IMR-90 (cell line): ENCODE measurements around a stretch of chr18.

DNA sequence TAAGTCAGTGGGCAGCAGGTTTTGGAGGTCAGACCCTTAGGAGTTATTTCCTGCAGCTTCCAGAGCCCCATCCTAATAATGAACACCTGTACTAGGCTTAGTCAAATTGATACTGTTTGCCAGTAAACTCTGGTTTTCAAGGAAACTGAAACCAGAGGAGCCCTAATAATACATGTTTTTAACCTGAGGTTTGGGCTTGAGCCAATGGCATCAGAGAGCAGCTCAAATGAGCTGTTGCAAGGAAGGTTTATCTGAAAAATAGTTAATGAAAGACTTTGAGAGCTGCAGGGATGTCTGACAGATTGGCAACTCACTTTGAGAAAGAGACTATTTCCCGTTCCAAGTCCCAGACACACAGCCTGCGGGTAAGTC lies 54.6 kb downstream of the DCC start:
- RRBS: no CpG with 5 or more reads among the region's 2 CpGs
CAGE:
- cytosol, long polyA plus RNA: no peak
- long polyA plus RNA: no peak
- nucleus, long polyA plus RNA: no peak

GRCh38 chr18:54262253-54262461 lies 7.2 kb upstream of the POLI start:
- RRBS: no CpG with 5 or more reads among the region's 1 CpG
CAGE:
- cytosol, long polyA plus RNA: no peak
- long polyA plus RNA: no peak
- nucleus, long polyA plus RNA: no peak

DNA sequence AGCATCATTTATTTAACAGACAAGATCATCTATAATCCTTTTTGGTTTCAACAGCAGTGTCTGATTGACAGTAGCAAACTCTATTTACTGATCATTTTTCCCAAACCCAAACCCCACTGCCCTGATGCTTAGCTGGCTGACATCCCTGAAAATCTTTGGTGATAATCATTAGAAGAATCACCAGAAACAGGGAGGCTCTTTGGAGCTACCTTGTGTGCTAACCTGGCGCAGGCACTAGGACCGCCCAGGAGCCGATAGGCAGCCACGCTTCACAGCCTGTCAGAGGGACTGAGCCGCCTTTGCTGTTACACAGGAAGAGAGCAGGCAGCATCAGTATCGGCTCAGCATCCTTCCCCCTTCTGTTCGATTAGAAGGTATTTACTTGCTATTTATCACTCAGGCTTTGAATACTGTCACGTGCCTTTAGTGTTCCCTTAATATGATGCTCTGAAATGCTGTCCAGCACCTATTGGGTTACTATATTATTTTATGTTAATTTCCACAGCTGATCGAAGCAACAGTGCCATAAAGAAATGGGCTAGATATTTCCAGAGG lies 110.6 kb upstream of the RAB27B start:
- RRBS: no CpG with 5 or more reads among the region's 9 CpGs
CAGE:
- cytosol, long polyA plus RNA: no peak
- long polyA plus RNA: no peak
- nucleus, long polyA plus RNA: no peak

- RRBS: no CpG with 5 or more reads among the region's 3 CpGs
CAGE:
- cytosol, long polyA plus RNA: no peak
- long polyA plus RNA: no peak
- nucleus, long polyA plus RNA: no peak
Measured at GRCh38 chr18:54945631-54946103, 13.6 kb downstream of the CCDC68 start.

DNA sequence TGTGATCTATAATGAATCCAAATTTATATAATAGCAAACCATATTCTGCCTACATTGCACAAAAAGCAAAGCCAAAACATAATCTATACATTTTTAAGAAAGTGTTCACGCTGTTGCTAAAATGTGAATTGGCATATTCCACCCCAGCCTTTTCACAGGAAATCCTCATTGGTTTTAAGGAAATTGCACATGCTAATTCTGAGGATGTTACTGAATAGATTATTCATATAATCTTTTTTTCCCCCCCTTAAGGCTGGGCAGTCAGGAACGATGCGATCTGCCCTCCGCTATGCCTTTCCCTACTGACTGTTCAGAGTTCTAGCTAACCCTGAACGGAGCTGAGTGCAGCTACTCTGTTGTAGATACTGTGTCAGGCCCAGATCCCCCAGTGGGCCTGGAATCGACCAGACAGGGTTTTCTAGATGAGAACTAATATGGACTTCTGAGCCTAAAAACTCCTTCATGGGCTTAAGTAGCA lies 192.3 kb downstream of the TCF4 start:
- RRBS: no CpG with 5 or more reads among the region's 6 CpGs
CAGE:
- cytosol, long polyA plus RNA: no peak
- long polyA plus RNA: no peak
- nucleus, long polyA plus RNA: no peak

DNA sequence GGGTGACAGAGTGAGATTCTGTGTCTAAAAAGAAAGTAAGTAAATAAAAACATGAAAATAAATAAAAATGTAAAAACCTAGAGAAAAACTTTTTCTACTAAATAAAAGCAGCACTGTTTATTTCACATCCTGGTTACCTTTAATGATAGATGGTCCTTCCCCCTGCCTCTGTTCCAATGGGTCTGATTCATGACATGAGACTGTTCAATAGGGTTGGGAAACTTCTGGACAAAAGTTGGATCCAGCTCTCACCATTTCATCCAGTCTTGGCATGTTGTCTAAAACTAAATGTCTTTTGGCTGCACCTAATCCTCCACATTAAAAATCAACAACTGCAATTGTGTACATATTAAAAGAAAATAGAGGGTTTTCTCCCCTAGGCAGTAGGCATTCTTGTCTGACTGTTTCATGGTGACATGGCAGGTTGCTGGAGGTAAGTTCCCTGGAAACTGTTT lies 136.0 kb downstream of the TCF4 start:
CAGE:
- cytosol, long polyA plus RNA: no peak
- long polyA plus RNA: no peak
- nucleus, long polyA plus RNA: no peak

DNA sequence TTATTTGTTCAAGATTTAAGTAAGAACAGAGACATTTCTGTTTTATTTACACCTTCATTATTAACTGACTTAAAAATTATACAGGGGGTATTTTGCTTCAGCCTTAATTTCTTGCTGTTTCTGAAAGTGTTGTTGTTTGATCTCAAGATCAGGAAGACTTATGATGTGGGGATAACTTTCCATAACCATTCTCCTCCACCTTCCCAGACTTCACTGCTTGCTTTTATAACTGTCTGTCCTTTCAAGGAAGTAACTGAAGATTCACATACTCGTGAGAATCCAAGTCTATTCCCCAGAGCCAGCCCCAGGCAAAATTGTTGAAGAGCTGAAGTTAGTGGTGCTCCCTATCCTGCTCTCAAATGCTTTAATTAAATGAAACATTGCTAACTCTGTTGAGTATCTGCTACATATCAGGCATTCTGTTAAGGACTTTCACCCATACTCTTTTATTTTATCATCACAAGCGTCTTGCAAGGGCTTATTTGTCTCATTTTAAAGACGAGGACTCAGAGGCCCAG lies 189.6 kb upstream of the TCF4 start:
- RRBS: no CpG with 5 or more reads among the region's 3 CpGs
CAGE:
- cytosol, long polyA plus RNA: no peak
- long polyA plus RNA: no peak
- nucleus, long polyA plus RNA: no peak

DNA sequence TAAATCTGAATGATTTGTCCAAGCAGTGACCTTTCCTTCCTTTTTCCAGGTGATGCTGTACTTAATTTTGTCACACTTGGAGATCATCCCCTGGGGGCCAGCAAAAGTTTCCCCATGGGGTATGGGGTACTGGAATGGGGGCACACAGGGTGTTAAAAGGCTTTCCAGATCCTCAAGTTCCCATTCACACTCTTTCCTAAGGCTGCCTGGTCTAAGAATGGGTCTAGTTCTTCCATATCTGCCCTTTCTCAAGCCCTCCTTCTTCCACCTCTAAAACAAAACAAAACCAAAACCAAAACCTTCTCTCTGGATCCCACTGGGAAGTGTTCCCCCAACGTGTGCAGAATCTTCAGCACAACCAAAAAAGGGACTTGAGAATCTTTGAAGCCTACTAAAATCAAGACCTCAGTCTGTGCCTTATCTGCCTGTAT lies 207.1 kb upstream of the TCF4 start:
- RRBS: no CpG with 5 or more reads among the region's 1 CpG
CAGE:
- cytosol, long polyA plus RNA: no peak
- long polyA plus RNA: no peak
- nucleus, long polyA plus RNA: no peak

- RRBS: no CpG with 5 or more reads among the region's 12 CpGs
CAGE:
- cytosol, long polyA plus RNA: no peak
- long polyA plus RNA: no peak
- nucleus, long polyA plus RNA: no peak
Measured at GRCh38 chr18:55863517-55864251, 275.7 kb upstream of the TCF4 start.

DNA sequence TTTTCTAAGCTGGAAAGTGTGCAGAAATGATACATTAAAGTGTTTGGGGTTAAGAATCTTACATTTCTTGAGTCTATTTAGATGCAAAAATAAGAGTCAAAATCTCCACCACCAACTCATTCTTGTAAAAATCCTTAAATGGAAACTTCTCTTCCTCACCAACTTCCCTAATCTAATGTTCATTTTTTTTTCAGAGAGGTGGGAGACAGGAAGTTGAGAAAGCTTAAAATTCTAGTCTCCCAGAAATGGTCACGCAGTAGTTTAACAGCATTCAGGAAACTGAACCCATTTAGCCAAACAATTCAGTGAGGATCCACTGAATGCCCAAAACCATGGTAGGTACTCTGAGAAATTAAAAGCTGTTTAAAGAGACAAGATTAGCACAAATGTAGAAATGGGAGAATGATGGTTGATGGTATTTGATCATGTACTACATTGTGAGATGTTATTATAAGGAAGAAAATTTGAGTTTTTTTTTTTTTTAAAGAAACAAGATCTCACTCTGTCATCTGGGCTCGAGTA lies 68.9 kb downstream of the TXNL1 start:
- RRBS: no CpG with 5 or more reads among the region's 2 CpGs
CAGE:
- cytosol, long polyA plus RNA: no peak
- long polyA plus RNA: no peak
- nucleus, long polyA plus RNA: no peak

GRCh38 chr18:57434581-57435070 lies 548 bp upstream of the ONECUT2 start:
- RRBS: 2% methylated on average over 18 of the region's 29 CpGs
CAGE:
- cytosol, long polyA plus RNA: no peak
- long polyA plus RNA: no peak
- nucleus, long polyA plus RNA: no peak

- RRBS: no CpG with 5 or more reads among the region's 6 CpGs
CAGE:
- cytosol, long polyA plus RNA: no peak
- long polyA plus RNA: no peak
- nucleus, long polyA plus RNA: no peak
Measured at GRCh38 chr18:57780679-57781390, 22.3 kb downstream of the ATP8B1 start.

- RRBS: no CpG with 5 or more reads among the region's 9 CpGs
CAGE:
- cytosol, long polyA plus RNA: no peak
- long polyA plus RNA: no peak
- nucleus, long polyA plus RNA: no peak
Measured at GRCh38 chr18:57798571-57799519, 4.3 kb downstream of the ATP8B1 start.

- RRBS: no CpG with 5 or more reads among the region's 11 CpGs
CAGE:
- cytosol, long polyA plus RNA: no peak
- long polyA plus RNA: no peak
- nucleus, long polyA plus RNA: no peak
Measured at GRCh38 chr18:57819423-57820480, 16.6 kb upstream of the ATP8B1 start.

- RRBS: no CpG with 5 or more reads among the region's 11 CpGs
CAGE:
- cytosol, long polyA plus RNA: no peak
- long polyA plus RNA: no peak
- nucleus, long polyA plus RNA: no peak
Measured at GRCh38 chr18:58047122-58048022, 3.3 kb downstream of the NEDD4L start.

DNA sequence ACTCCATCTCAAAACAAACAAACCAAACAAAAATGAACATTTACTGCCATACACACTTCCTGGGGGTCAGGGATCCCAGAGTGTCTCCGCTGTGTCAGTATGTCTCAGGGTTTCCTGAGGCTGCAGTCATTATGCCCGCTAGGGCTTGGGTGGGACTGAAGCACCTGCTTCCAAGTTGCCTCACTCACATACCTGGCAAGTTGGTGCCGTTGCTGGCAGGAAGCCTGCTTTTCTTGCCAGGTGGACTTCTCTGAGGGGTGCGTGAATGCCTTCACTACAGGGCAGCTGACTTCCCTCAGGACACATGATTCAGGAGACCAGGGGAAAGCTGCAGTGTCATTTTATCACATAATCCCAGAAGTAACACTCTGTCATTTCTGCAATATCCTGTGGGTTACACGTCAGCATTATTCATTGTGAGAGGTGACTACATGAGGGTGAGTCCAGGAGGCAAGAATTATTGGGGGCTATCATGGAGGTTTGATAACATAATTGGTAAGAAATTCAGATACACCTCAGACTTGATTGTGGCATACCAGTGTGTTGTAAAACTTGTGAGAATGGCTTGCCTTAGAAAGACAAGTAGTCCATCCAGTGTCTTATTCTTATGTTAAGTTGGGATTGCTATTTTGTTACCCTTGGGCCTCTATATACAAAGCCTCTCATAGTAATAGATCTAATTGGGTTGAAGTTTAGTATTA lies 44.0 kb downstream of the NEDD4L start:
- RRBS: no CpG with 5 or more reads among the region's 5 CpGs
CAGE:
- cytosol, long polyA plus RNA: no peak
- long polyA plus RNA: no peak
- nucleus, long polyA plus RNA: no peak

DNA sequence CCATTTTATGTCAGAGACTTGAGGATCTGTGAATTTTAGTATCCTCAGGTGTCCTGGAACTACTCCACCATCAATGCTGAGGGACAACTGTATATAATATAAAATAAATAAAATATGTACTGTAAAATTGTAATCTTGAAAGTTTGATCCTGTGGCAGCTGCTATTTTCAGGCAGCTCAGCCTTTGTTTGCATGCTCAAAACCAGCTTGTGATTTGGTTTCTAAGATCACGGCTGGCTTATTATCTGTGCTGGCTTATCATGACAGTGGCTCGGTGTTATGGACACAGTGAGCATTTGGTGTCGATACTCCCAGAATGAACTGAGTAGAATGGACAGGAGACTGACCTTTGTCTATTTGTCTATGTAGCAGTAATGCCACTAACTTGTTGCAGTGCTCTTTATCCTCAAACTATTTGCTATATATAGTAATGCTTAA lies 58.8 kb downstream of the NEDD4L start:
- RRBS: no CpG with 5 or more reads among the region's 3 CpGs
CAGE:
- cytosol, long polyA plus RNA: no peak
- long polyA plus RNA: no peak
- nucleus, long polyA plus RNA: no peak

DNA sequence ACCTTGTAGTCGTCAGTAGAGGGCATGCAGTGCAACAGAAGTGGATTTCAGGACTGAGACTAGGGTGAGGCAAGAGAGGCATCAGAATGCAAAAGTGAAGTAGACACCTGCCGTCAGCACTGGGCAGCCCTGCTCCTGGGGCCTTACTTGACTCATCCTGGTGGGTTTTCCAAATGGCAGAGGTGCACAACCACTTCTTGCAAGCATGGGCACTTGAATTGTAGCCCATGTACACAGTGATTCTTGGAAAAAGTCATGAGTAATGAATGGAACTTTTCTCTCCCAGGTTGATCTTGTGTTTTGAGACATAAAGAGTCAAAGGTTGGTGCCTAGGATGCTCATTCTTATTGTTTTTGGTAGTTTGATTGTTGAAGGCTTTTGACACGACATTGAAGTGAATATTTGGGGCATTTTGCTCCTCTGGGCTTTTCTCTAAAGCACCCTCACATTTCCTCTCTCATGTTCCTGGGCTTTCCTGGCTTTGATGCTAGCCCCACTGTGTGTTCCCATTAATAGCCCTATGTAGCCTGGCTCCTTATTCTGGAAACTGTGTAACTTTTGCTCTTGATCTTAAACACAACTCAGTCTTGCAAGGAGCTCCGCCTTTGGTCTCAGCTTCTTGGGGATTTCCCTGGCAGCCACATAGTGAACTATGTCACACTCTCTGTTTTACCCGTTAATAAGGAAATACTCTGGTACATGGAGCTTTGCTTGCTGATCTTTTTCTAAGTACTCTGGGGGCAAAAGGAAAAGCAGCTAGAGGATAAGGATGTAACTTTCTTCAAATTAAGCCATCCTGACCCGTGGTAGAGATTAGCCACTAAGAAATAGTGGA lies 259.1 kb downstream of the NEDD4L start:
- RRBS: no CpG with 5 or more reads among the region's 6 CpGs
CAGE:
- cytosol, long polyA plus RNA: no peak
- long polyA plus RNA: no peak
- nucleus, long polyA plus RNA: no peak

DNA sequence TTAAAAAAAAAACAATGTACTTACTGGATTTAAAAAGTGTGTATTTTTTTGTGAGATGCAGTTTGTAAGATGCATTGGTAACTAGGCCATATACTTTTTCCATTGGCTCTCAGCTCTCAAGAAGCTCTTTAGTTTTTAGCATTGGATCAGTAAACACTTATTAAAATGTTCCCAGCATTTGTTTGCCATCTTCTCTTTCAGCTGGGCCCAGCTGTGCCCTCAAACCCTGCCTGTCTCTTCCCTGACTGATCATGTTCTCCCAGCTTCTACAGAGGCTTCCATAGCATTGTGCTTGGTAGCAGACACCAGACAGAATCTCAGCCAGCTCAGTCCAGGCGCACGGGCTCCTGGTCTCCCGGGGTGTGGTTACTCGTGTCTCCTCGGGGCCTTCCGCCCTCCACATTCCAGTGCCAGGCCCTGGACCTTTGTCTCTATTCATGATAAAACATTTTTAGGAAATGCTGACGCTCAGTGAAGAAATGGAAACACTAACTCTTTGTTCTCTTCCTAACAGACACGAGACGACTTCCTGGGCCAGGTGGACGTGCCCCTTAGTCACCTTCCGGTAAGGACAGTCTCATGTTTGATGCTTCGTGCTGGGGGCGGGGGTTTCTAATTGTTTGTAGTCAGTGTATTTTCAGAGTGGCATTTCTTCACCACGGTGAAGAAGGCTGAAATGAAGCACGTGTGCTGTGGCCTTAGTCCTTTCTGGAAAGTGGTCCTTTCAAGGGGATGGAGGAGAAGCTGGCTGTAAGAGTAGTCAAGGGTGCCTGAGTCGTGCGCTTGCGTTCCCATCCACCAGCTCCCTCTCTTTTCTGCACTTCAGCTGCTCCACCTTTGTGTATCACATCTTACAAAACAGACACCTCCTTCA lies 271.7 kb downstream of the NEDD4L start:
- RRBS: no CpG with 5 or more reads among the region's 18 CpGs
CAGE:
- cytosol, long polyA plus RNA: no peak
- long polyA plus RNA: no peak
- nucleus, long polyA plus RNA: no peak

DNA sequence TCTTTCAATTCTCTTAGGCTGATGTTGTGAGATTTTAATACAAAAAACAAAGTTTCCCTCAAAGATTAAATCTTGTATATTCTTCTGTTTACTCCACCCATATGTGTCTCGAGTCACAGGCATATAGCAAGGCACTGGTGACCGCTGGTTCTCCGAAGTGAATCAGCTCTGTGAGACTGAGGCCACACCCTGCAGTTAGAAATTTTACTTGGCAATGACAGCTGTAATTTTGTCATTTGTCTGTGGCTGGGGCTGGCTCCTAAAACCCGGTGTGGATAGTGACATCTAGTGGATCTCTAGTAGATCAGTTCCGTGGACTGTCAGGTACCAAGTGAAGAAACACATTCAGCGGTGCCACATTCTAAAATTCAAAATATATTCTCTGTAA lies 277.9 kb downstream of the NEDD4L start:
- RRBS: no CpG with 5 or more reads among the region's 6 CpGs
CAGE:
- cytosol, long polyA plus RNA: no peak
- long polyA plus RNA: no peak
- nucleus, long polyA plus RNA: no peak